Measurements from ENCODE around the genes IL1RL1 and IL18R1.

DNA sequence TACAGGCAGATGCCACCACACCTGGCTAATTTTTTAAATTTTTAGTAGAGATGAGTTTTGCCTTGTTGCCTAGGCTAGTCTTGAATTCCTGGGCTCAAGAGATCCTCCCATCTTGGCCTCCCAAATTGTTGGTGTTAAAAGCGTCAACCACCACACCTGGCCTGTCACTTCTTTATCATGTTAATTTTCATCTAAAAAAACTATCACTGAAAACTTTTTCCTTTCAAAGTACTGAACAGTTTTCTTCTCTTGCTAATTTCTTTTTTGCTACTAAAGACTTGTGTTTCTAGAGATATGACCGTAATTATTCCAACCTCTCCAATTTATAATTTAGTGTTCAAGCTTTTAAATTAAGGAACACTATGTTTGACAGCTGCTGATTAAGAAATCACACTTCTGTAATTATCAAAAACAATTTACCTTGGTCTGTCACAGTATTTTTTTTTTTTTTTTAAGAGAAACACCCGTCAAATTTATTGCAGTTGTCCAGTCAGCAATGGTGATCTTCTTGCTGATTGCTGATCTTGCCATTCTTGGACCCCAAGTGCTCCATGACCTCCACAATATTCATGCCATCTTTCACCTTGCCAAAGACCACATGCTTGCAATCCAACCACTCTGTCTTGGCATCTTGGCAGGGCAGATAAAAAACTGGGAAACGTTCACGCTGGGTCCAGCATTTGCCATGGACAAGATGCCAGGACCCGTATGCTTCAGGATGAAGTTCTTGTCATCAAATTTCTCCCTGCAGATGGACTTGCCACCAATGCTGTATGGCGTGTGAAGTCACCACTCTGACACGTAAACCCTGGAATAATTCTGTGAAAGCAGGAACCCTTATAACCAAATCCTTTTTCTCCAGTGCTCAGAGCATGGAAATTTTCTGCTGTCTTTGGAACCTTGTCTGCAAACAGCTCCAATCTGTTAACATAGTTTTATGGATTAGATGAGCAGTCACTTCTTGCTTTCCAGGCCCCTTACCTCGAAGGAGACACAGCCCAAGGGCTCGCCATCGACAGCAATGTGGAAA is 21.2 kb downstream of the CNOT11 start:
- RAMPAGE, long total RNA = no peak
- RRBS = no CpG with 5 or more reads among the region's 11 CpGs

DNA sequence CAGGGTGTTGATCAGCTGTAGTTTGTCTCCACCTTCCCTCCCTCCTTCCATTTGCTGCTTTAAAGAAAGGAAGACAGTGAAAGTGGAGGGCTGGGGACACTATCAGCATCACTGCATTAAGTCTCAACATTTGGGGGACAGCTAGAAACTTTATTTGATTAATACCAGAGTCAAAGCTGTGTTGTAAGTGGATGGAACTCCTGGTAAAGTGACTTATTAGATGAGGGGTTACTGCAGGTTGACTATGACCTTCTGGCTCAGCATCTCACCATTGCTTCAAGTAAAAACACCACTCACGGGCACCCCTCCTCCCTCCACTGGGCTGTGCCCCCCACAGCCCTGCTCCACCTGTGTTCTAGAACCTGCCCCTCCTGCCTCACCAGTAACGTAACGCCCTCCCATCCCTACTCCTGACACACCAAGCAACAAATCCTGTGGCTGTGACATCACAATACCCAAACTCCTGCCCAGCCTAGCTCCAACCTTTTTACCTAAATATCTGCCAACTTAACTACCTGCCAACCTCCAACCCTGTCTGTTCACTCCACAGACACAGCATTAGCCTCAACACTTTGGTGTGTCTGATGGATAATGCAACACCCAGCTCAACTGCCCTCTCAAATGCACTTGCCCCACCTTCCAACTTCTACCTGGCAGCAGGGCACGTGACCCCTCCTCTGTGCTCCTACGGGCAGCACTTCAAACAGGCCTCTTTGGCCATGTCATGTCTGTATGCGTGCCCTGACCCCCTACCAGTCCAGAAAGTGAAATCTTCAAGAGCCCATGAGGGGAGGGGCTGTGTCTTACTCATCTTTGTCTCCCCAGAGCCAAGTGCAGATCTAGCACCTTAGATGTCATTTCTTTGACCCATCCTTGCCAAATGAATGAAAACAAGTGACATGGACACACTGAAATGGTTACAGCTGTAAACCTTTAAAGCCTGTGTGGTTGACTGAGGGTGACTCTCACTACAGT is 25.7 kb downstream of the RNF149 start:
- RAMPAGE, long total RNA = no peak
- RRBS = no CpG with 5 or more reads among the region's 6 CpGs

DNA sequence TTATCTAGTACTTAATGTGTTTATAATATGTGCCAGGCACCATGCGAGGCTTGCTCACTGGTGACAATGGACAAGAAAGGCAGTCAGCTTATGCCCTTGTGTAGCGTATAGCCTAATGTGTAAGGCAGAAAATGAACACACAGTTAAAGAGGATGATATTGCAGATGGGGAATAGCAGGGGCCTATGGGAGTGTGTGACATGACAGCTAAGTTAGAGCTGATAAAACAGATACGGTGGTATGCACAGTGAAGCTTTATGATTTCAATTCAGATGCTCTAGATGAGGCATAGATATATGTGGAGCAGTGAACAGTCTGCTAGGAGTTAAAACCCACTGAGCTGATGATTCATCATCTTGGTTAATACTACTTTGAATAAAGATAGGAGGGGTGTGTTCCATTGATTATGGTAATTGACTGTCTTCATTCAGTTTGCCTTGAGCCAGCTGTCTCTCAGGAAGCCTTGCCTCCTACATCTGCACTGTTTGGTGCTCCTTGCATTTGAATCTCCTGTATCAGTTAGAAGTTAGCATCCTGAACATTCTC is 13.0 kb downstream of the MAP4K4 start:
- RAMPAGE, long total RNA = no peak
- RRBS = no CpG with 5 or more reads among the region's 3 CpGs

- RAMPAGE, long total RNA = no peak
- RRBS = no CpG with 5 or more reads among the region's 9 CpGs
Measured at GRCh38 chr2:101741875-101742593, 44.5 kb downstream of the MAP4K4 start.

DNA sequence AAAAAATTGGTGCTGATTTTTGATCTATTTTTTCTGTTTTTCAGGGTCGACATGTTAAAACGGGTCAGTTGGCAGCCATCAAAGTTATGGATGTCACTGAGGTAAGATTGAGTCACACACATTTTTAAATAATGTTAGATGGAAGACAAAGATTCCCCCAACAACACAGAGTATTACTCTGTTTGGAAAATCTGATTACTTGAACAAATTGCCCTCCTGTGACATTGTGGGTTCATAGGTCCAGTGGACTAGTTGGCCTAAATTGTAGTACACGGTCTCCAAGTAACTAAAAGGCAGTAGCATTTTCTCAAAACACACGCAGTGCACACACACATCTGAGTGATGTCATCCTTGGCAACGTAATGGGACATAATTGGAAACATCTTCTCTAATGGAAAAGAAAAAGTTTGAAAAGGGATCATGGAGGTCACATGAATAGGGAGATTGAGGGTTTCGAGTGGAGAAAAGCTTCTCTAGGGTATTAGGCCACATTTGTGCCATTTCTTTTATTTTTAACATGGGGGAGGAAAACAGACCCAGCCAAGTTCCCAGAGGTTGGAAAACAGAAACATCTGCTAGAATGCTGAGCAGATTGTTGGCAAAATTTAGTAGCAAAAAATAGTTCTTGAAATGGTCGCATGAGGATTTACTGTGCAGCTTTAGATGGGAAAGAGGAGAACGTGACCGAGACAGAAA is 93.3 kb downstream of the MAP4K4 start:
- RAMPAGE, long total RNA = no peak
- RRBS = no CpG with 5 or more reads among the region's 9 CpGs

GRCh38 chr2:101839600-101840090 is 142.1 kb downstream of the MAP4K4 start:
- RAMPAGE, long total RNA = no peak
- RRBS = no CpG with 5 or more reads among the region's 5 CpGs

DNA sequence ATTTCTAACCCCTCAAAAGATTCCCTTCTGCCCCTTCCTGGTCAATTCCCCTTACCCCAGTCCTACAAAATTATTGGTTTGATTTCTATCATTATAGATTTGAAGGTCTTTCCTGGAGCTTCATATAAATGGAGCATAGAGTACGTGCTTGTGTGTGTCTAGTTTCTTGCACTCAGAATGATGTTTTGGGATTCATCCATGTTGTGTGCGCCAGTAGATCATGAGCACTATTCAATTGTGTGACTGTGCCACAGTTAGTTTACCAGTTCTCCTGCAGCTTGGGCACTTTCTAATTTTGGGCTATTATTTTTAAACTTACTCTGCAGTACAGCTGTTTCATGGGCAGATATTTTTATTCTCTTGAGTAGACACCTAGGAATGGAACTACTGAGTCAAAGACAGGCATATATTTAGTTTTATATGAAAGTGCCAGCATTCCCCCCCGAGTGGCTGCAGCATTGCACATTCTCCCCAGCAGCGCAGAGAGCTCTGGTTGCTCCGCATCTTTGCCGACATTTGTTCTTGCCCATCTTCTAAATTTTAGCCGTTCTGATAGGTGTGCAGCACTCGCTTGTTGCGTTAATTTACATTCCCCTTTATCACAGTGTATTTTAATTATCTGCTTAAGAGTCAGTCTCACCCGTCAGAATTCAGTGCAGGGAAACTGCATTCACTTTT is 74.8 kb downstream of the IL1R2 start:
- RAMPAGE, long total RNA = no peak
- RRBS = no CpG with 5 or more reads among the region's 10 CpGs

- RAMPAGE, long total RNA = no peak
- RRBS = no CpG with 5 or more reads among the region's 16 CpGs
Measured at GRCh38 chr2:102104208-102104974, 38.2 kb upstream of the IL1R1 start.

- RAMPAGE, long total RNA = no peak
- RRBS = no CpG with 5 or more reads among the region's 7 CpGs
Measured at GRCh38 chr2:102122102-102122629, 20.4 kb upstream of the IL1R1 start.

- RAMPAGE, long total RNA = no peak
- RRBS = 3% methylated on average over 2 of the region's 24 CpGs
Measured at GRCh38 chr2:102142187-102142589, 358 bp upstream of the IL1R1 start.

- RAMPAGE, long total RNA = no peak
- RRBS = no CpG with 5 or more reads among the region's 7 CpGs
Measured at GRCh38 chr2:102238235-102239036, 51.6 kb downstream of the IL1RL2 start.

- RAMPAGE, long total RNA = no peak
- RRBS = no CpG with 5 or more reads among the region's 2 CpGs
Measured at GRCh38 chr2:102311320-102311744, at the start of gene IL1RL1. TSS of gene IL1RL1 (plus strand) at chr2:102311563.

GRCh38 chr2:102317700-102318754 is 6.7 kb downstream of the IL1RL1 start:
- RAMPAGE, long total RNA = no peak
- RRBS = no CpG with 5 or more reads among the region's 3 CpGs

DNA sequence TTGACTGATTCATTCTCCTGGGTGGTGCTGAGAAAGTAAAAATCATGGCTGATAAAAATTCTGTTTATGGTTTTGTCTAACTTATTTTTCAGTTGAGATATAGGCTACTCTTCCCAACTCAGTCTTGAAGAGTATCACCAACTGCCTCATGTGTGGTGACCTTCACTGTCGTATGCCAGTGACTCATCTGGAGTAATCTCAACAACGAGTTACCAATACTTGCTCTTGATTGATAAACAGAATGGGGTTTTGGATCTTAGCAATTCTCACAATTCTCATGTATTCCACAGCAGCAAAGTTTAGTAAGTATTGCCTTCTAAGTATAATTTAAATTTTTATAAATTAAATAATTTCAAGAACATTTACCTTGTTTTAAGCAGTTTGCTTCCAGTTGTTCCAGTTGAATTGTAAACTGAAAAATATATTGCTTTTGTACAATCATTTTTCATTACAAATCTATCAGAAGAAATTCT is 17.5 kb upstream of the IL18R1 start:
- RAMPAGE, long total RNA = no peak
- RRBS = no CpG with 5 or more reads among the region's 2 CpGs

DNA sequence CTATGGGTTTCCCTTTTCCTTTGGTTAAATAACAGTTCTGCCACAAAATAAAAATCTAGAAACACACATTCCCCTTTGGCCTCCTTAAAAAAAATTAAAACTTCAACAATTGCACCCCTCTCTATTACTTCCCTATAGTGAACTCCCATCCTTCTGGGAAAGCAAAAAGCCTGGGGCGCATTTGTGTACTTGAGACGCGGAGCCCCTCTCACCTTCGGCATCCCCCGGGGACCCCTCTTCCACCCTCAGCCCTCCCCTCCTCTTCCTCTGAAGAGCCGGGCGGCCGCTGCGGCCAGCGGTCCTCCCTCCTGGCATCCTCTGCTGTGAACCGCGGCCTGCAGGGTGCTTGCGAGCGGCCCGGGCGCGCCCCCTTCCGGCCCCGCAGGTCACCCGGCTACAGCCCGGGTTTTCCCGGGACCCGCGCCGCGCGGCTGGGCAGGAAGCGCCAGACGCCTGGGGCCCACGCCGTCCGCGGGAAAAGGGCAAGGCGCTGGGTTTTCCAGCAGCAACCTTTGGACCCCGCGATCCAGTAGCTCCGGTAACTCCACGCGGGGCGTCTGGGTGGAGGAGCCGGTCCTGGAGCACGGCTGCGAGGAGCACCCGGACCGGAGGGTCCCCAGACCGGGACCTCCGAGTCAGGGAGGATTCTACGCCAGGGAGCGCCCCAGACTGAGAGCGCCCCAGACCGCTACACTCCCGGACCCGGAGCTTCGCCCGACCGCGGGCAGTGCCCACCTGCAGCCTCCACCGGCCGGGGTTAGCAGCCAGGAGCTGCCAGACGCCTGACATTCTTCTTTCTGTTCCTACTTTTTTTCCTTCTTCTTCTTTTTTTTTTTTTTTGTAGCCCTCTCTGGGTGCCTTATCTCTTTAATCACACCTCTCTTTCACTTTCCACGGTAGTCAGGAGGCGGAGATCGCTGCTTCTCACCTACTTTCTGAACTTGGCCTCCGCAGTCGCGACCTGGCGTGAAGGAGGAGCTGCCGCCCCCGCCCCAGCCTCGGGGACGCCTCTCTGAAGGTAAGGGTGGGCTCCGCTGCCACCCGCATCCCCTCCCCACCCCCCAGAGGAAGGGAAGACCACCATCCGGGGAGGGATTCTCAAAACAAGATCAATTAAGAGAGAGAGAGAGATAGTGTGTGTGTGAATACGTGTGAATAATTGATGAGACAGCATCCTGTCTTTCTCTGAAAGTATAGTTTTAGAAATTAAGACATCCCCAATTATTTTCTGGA is at the start of gene IL18R1:
TSS of gene IL18R1 (plus strand) at position 414 of the 1,233 bp plus-strand sequence.
- RAMPAGE, long total RNA = no peak
- RRBS = 2% methylated on average over 23 of the region's 75 CpGs

DNA sequence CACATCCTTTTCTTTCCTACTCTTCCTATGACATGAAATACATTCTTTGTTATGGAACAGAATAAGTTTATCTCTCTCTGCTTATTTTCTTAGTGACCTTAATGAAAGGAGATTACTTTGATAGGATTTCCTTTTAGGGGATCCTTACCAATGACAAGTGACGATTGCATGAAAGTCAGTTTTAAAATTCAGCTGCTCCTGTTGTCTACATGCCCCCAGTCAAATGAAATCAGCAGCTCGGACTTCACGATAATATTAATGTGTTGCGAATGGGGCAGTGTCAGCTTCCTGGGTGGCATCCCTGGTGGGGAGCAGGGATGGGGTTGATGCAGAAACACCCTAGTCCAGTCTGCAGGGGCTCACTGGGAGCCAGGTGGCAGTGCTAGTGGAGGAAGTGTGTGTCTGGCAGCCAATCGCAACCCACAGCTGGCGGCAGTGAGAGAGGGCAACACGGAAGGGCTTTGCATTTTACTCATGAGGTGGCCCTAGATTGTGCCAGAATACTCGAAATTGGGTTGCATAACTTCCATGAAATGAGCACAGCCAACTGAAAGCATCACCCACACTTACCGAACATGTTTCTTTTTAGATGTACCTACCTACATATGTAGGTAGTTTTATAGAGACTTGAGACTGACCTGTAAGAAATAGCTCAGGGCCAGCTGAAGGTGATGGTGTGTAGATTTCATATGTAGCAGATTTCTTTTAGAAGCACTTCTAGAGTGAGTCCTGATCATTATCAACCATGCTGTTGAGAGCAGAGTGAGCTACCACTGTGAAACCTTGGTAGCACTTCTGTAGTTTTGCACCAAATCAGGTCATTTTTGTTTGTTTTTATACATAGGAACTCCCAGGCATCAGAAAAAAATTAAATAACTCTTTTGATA is 12.8 kb downstream of the IL18R1 start:
- RAMPAGE, long total RNA = no peak
- RRBS = no CpG with 5 or more reads among the region's 9 CpGs

- RAMPAGE, long total RNA = no peak
- RRBS = no CpG with 5 or more reads among the region's 8 CpGs
Measured at GRCh38 chr2:102708719-102709382, 27.8 kb downstream of the MFSD9 start.

DNA sequence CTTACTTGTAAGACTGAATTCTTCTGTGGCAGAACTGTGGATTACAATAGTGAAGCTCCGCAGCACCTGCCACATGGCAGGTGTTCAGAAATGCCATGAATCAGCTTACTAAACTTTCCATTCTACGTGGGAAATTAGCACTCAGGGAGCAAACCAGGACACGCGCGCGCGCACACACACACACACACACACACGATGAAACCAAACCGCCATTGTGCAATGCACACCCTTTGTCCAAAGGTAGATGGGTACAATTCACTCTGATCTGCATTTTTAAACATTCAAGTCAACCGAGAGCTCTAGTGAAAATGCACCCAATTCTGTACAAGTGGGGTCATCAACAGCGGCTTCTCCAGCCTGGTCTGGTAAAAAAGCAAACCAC is 1.0 kb downstream of the MFSD9 start:
- RAMPAGE, long total RNA = no peak
- RRBS = no CpG with 5 or more reads among the region's 11 CpGs

DNA sequence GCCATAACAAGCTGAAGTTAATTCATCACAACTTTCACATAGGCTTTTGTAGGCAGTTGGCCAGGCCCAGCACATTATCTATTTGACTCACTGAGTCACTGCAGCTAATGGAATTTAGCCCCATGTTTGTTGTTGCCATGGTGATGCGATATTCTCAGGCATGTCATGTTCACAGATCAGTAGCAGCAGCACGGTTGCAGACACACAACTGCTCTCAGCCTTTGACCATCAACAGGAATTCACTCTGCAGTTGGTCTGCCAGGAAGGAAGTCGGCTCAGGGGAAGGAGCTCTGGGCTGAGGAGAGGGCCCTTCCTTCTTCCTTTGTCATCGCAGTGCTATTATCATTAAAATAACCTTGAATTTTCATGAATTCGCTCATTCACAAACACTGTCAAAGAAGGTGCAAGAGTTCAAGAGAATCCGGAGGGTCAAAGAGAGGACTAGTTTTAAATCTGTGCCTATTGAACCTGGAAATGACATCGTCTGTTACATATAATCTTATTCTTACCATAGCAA is 639.9 kb downstream of the TMEM182 start:
- RAMPAGE, long total RNA = no peak
- RRBS = no CpG with 5 or more reads among the region's 7 CpGs

DNA sequence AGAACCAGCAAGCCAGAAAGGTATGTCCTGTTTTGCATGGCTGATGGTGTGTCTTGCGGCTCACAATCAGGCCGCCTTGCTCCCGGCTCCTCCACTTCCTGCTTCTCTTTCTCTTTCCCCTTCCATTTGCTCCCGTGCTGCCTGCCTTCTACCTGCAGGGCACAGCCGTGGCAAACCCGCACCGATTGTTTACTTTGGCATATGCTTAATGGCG is 419.5 kb upstream of the POU3F3 start:
- RAMPAGE, long total RNA = no peak
- RRBS = no CpG with 5 or more reads among the region's 8 CpGs